Sigmoid colon (tissue), 4 donors: ENCODE results near the genes RIMBP3B, CCDC116 and PPM1F.

GRCh38 chr22:20566296-20566710, 58.9 kb downstream of the MED15 start:
- PRO-cap = no peak
- RAMPAGE, long total RNA, 4 experiments = no peak in any of the 4 experiments

DNA sequence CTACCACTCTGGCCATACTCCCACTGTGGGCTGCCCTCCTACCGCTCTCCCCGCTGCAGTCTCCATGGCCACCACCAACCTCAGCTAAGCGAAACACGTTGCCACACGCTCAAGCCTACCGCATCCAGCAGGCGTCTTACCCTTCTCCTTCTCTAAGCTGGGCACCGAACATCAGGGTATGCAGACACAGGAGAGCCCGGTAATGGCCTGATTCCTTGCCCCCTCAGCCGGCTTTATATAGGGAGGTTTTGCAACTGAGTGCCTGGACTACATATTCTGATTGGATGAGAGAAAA, 117.2 kb upstream of the SERPIND1 start:
- PRO-cap = no peak
- RAMPAGE, long total RNA, 4 experiments = no peak in any of the 4 experiments

DNA sequence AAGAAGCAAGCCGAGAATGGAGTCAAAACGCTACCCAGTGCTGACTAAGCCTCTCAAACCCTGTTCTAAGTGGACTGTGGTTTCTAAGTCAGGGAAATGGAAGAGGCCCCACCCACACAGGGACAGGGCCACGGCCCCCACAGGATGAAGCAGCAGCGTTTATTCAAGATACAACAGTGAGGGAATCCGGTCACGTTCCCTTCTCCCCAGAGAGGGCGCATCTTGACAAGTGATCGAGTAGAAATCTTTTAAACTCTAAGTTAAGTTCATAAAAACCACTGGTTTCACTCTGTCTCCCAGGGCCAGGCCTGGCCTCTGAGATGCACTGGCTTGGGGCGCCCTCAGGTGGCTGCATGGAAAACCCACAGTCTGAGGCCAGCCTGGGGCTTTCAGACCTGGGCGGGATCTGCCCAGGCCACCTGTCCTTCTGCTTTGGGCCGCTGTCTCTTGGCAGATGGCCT, 76.5 kb upstream of the SERPIND1 start:
- PRO-cap = no peak
- RAMPAGE, long total RNA, 4 experiments = no peak in any of the 4 experiments

DNA sequence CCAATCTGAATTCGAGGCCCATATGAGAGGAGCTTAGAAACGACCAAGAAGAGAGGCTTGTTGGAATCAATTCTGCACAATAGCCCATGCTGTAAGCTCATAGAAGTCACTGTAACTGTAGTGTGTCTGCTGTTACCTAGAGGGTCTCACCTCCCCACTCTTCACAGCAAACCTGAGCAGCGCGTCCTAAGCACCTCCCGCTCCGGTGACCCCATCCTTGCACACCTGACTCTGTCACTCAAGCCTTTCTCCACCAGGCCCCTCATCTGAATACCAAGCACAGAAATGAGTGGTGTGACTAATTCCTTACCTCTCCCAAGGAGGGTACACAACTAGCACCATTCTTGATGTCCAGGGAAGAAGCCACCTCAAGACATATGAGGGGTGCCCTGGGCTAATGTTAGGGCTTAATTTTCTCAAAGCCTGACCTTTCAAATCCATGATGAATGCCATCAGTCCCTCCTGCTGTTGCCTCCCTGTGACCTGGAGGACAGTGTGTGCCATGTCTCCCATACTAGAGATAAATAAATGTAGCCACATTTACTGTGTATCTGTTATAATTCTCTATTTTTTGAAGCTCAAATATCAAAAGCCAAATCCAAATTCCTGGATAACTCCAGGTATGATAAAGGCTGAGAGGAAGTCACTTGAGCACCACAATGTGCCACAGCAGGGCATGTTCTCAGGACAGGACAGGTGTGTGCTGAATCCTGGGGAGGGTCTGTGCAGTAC, 13.4 kb downstream of the SERPIND1 start:
- PRO-cap = no peak
- RAMPAGE, long total RNA, 4 experiments = no peak in any of the 4 experiments

DNA sequence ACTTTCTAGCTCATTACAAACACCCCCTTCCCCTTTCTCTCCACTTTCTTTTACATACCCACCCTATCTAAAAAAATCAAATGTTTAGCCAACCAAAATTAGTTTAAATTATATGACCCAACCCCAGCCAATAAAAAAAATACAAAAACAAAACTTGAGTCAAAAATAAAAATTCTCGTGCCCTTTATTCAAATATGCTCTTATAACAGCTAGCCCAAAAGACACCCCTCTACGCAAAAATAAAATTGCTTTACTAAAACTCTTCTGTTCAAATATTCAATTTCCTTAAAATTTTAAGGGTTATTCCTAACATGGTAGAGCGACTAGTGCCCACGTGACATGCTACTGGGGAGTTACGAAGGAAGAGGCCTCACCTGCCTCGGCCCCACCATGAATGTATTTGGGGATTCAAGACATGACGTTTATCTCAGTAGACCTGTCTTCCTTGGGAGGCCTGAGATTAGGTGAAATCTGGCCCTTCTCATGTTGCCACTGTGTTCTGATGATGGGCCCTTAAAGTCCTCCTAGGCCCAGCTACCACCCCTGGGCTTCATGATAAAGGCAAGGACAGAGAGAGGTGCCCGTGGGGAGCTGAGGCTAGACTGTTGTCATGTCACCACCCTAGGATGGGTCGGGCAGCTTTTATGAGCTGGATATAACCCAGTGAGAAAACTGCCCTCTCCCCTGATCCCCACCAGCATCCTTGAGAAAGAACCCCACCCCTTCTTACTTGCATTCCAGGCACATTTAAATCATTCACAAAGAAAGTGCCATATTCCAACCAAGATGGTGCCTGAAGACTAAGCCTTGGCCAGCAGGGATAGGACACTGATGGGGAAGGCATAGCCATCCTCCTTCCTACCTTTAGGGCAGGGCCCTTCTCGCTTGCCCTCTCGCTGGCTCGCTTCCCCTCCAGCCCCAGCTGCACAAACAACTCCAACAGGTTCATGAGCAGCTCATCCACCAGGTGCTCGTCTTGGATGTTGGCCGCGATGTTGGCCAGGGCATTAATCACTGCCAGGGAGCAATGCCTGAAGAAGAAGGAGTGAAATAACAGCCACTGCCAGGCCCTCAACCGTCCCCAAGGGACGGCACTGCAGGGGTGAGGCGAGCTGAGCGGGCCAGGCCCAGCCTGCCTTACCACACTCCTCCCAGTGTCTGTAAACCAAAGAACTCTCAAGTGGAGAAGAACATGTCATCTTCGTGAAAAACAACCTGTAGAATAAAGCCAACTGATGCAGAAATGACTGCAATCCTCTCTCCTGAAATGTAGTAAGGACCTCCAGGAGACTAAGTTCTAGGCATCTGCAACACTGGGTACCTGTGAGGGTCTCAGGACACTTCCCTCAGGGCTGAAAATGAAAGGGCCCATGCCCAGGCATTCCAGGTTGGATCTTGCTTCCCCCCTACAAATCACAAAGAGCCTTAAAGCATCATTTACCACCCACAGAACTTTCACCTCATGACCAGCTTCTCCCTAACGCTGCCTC, 21.9 kb downstream of the SERPIND1 start:
- PRO-cap = no peak
- RAMPAGE, long total RNA, 4 experiments = start-site peak on the minus strand in 1 of 4 experiments, centred at position 1,201 of the sequence, 14 reads per replicate

DNA sequence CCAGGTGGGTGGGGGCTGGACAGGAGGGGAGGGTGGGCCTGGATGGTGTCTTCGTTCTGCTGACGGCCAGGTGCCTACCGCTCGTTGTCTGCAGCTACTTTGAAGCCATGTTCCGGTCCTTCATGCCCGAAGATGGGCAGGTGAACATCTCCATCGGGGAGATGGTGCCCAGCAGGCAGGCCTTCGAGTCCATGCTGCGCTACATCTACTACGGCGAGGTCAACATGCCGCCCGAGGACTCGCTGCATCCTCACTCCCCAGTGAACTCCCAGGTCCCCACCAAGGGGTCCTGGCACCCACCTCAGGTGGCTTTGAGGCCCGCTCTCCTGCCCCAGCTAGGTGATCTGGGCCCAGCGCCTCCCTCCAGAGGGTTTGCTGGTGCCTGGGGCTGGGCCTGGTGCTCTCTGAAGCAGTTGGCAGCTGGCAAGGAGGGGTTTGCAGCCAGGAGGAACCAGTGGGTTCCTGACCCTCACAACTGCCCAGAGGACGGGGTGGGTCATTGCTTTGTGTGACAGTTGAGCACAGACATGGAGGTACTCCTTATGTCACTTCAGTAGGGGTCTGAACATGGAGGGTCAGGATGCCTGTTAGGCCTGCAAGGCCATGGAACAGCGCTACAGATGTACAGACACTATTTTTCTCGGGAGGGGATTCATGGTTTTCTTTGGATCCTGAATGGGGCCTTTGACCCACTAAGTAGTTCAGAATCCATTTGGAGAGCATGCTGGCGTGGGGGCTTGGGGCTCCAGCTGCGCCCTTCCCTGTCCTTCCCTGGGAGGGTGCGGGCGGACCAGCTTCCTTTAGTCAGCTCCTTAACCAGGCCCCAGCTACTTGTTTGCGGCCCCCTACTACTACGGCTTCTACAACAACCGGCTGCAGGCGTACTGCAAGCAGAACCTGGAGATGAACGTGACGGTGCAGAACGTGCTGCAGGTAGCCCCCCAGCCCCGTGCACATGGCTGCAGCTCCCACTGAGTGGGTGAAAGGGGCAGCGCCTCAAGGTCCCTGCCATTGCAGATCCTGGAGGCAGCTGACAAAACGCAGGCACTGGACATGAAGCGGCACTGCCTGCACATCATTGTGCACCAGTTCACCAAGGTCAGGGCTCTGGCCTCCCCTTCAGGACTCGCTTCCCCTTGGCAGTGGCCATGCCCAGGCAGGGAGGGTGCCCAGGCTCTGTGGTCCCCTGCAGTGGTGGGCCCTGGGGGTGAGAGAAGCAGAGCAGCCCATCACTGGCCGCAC, 5.6 kb downstream of the THAP7 start:
- PRO-cap = no peak
- RAMPAGE, long total RNA, 4 experiments = no peak in any of the 4 experiments

DNA sequence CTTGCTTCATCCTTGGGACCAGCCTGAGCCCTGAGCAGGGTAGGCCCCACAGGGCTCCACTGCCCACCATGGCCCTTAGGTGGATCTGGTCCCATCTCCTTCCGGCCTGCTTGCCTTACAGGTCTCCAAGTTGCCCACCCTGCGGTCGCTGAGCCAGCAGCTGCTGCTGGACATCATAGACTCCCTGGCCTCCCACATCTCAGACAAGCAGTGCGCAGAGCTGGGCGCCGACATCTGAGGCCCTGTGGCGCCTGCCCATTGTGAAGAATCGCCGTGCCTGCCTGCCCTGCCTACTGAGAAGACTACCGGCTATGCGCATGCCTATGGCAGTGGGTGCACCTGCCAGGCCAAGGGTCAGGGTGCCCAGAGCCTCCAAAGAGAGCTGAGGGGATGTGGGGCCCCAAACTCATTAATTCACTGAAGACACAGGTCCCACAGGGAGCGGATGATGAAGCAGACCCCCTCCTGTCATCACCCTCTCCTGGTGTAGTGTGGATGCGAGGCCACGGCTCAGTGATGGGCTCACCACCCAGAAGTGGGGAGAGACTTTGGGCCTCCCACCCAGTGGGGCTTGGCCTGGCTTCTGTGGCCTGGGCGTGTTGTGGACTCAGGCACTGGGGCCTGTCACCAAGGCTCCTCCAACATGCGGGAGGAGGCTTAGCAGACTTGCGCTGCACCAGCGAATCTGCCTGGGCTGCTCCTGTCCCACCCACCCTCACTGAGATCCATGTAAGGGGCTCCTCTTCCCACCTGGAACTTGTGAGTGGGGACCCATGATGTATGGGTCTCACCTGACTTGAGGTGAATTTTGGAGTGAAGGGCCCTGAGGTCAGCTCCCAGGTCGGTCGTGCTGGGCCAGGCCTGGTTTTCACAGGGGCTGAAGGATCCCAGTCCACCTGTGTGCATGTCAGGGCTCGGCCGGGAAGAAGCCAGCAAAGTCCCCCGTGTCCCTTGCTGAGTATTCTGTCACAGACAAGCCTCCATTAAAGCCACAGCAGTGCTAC, 4.5 kb downstream of the THAP7 start:
- PRO-cap = no peak
- RAMPAGE, long total RNA, 4 experiments = no peak in any of the 4 experiments

DNA sequence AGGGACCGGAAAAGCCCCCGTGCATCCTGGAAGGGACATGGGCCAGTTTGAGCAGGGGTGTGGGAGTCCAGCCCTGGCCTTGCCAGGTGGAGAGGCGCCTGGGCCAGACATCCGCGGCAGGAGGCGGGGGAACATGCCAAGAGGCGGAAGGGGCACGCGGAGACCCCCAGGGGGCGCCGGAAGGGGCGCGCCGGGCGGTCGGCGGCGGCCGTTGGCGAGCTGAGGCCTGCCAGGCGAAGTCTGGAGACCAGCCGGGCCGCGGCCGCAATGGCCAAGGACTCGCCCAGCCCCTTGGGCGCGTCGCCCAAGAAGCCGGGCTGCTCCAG, at the start of gene RIMBP3B:
Gene RIMBP3B, plus strand, starts transcription at position 160 of the 326 bp plus-strand sequence.
- PRO-cap = no peak
- RAMPAGE, long total RNA, 4 experiments = no peak in any of the 4 experiments

DNA sequence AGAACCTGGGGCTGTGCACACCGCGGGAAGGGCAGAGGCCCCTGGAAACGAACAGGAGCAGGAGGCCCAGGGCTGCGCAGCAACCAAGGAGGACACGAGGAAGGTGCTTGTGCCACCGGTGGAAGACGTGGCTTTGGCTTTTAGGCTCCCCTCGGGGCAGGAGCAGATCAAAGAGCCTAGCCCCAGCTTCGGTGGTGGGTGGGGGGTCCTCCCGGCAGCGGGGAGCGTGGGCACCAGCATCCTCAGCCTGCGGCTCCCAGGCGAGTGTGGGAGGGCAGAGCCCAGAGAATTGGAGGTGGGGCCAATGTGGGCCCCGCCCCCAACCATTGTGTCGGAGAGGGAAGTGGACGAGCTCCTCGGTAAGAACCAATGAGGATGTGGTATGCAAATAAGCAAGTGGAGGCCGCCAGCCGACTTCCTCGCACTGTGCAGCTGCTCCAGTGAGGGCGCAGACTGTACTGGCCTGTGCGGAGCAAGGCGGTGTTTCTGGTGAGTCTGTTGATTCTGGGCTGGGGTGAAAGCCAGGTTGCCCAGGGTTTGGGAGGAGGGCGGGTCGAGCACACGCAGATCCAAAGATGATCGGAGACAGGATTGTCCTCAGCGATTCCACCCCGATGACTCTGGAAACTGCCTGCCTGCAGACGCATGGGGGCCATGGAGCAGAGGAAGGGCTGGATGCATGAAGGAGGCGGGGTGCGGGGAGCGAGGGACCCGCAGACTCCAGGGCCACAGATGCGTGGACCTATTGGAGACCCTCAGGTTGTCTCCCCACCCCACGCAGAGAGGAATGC, at the start of gene CCDC116:
Gene CCDC116, plus strand, starts transcription at position 422 of the 791 bp plus-strand sequence.
- PRO-cap = no peak
- RAMPAGE, long total RNA, 4 experiments = no peak in any of the 4 experiments

- PRO-cap = no peak
- RAMPAGE, long total RNA, 4 experiments = no peak in any of the 4 experiments
Measured at GRCh38 chr22:21758739-21759905, 23.5 kb upstream of the YPEL1 start.

DNA sequence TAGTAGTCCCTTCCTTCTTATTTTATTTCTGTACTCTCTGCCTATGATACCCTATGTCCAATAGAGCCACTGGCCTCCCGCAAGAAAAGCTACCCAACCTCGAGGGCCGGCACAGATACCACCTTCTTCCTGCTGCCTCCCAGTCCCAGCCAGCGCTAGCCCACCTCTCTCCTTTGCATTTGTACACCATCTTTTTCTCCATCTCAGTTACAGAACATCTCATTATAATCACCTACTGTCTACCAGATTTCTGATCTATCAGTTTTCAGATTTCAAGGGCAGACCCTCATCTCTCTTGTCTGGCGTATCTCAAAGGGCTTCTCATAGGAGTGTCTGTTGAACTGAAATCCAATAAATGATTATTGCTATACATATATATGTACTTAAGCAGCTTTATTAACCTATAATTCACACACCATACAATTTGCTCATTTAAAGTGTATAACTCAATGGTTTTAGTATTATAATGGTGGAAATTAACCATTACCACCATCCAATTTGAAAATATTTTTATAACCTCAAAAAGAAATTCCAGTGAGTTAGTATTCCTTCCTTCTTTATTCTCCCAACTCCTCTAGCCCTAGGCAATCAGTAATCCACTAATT, 65.0 kb downstream of the MAPK1 start:
- PRO-cap = no peak
- RAMPAGE, long total RNA, 4 experiments = no peak in any of the 4 experiments

DNA sequence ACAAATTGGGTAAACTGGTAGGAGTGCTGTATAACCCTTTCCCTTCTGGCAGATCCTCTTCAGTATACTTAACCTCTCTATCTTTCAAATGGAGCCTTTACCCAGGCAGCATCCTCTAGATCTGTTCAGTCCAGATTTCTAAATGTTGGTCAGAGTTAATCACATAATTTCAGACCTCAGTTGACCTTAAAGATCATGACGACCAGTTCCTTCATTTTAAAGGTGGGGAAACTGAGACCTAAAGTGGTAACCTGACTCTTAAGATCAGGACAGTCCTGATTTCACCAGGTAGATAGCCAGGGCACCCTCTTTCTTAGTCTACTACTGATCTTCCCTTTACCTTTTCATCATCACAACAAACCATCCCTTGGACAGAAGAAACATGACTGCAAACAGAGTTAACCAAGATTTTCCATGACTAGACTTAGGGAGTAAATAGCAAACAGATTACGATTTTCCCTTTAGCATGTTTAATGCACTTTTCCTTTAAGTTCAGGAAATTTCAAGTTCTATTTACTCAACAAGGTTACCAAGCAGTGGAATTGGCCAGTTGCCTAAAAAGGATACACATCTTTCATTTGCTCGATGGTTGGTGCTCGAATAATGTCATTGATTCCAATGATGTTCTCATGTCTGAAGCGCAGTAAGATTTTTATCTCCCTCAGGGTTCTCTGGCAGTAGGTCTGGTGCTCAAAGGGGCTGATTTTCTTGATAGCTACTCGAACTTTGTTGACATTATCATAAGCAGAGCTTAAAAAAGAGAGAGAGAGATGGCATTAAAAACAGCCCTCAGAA, 60.2 kb downstream of the MAPK1 start:
- PRO-cap = no peak
- RAMPAGE, long total RNA, 4 experiments = no peak in any of the 4 experiments

GRCh38 chr22:21855546-21856449, 11.6 kb downstream of the MAPK1 start:
- PRO-cap = no peak
- RAMPAGE, long total RNA, 4 experiments = start-site peak on the minus strand in 1 of 4 experiments, at chr22:21856276-21856509 at its widest, 5 reads per replicate

- PRO-cap = no peak
- RAMPAGE, long total RNA, 4 experiments = no peak in any of the 4 experiments
Measured at GRCh38 chr22:21940430-21941074, 12.1 kb downstream of the PPM1F start.

- PRO-cap = no peak
- RAMPAGE, long total RNA, 4 experiments = no peak in any of the 4 experiments
Measured at GRCh38 chr22:21951678-21952636, 691 bp downstream of the PPM1F start.

GRCh38 chr22:21952637-21953272, at the start of gene PPM1F:
TSS of gene PPM1F (minus strand) at chr22:21952848.
- PRO-cap = no peak
- RAMPAGE, long total RNA, 4 experiments = start-site peak on the minus strand in 4 of 4 experiments, at chr22:21952814-21952855 at its widest, 246 to 631 reads per replicate

GRCh38 chr22:21958338-21959102, 5.9 kb upstream of the PPM1F start:
- PRO-cap = no peak
- RAMPAGE, long total RNA, 4 experiments = no peak in any of the 4 experiments

DNA sequence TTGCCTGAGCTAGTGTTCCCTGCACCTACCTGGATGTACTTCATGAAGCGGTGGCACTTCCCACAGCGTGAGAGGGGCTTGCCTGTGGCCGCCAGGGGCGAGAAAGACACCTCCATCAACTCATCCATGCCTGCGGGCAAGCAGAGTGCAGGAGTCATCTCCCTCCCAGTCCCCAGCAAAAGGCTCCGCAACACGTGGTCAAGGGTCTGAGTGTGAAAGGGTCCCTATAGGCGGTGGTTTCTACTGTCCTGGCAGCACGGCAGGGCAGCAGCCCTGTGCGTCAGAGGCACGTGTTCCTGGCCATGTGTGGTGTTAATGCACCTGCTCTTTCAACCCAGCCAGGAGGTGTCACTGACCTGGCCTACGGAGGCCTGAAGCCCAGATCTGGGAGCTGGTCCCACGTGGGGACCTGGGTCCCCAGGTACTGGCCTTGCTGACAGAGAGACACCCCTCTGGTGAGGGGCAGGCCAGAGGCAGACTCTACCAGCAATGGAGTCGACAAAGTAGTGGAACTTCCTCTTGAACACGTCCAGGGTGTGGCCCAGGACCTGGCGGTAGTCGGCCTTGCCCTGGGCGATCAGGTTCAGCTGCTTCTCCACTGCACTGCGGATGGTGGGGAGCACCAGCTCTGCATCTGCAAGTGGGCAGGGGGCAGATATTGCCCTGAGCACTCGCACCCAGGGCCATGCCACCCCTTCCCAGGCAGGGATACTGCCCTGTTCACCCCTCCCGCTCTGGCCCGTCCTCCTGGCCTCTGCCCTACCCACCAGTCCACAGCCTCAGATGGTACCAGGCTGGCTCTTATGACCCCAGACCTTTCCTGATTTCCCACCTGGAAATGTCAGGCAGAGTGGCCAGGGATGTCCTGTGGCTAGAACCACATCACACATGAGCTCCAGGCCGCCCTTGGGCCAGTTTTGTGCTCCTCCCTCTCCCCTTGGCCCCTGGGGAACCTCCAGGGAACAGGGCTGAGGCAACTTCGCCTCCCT, 6.7 kb upstream of the PPM1F start:
- PRO-cap = no peak
- RAMPAGE, long total RNA, 4 experiments = no peak in any of the 4 experiments

- PRO-cap = no peak
- RAMPAGE, long total RNA, 4 experiments = no peak in any of the 4 experiments
Measured at GRCh38 chr22:21960096-21961131, 7.8 kb upstream of the PPM1F start.

GRCh38 chr22:21975497-21975982, 7.0 kb downstream of the TOP3B start:
- PRO-cap = no peak
- RAMPAGE, long total RNA, 4 experiments = no peak in any of the 4 experiments